Airway epithelial cell (primary cell): ENCODE data around the genes CD300C and JPT1.

GRCh38 chr17:74394665-74395490 lies 27.6 kb downstream of the GPR142 start:
- RAMPAGE, long total RNA: no peak

DNA sequence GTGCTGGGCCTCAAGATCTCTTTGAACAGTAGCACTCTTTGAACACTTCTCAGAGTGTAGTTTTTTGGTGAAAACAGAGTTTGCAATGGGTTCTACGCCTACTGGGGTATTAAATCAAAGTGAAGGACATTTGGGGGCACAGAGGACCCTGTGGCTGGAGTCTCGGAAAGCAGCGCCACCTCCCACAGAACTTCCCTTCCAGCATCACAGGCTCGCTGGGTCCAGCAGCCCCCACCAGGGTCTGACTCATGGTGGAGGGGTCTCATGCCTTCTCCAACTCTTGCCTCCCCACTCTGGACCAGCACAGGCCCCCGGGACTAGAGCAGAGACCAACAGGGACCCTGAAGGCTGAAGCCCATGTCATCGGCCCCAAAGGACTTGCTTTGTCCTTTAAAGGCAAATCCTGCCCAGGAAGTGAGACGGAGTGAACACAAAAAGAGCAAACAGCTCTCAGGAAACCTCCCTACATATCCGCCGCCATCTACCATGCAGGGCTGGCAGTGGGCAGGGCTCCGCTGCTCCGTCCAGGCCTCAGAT lies 2.3 kb upstream of the GPRC5C start:
- RAMPAGE, long total RNA: no peak

GRCh38 chr17:74444041-74444621 lies 12.2 kb downstream of the GPRC5C start:
- RAMPAGE, long total RNA: no peak

DNA sequence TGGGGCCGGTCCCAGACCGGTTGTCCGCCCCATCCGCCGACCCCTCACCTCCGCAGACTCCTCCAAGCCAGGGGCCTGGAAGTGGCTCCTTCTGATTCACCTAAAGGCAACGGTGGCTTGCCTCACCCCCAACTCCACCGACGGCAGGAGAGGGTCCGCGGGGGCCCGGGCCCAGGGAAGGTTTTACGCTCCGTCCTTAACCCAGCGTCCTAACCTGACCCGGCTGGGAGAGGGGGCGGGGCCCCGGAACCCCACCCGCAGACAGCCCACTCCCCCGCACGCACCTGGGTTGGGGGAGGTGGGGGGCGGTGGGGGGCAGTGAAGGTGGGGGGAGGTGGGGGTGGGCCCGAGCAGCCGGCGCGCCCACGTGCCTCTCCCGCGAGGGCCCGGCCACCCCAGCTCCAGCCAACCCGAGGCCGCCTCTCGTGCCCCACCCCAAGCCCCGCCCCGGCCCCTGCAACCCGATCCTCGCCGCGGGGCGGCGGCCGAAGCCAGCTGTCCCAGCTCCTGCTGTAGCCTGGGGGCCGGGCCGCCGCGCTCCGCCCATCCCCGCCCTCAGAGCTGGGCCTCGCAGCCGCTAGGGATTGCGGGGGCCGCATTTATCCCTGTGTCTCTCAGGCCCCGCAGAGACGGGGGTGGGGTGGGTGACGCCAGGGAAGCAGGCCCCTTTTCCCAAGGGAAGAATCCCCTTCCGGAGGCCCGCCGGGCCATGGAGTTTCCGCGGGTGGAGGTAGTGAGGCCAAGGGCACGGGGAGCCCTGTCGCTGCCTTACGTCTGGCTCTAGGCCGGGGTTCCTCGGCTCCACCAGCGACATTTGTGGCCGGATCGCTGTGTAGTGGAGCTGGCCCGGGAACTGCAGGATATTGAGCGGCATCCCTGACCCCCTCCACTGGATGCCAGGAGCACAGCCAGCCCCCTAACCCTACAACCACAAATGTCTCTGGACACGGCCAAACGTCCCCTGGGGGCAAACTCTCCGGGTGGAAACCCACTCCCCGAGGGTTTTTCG lies 12.4 kb upstream of the CD300A start:
- RAMPAGE, long total RNA: no peak

DNA sequence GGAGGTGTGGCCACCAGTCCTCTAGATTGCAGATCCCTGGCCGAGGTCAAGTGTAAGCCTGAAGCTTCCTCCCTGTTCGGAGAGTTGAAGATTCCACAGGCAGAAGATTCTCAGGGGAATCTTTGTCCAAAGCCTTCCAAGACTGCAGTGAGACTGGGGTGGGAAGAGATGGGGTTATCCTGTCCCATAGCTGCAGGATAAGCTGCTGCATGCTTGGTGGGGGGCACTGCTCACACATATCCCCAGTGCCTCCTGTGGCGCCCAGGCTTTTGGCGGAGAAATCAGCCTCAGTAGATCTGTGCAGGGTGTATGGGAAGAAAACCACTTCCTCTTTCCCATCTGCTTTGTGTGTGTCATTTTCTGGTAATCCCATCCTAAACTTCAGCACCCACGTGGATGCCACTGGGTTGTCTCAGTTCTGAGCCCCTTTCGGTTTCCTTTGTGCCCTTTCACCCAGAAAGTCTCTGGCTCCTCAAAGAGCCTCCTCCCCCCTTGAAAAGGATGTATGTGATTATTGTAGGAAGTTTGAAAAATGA lies 12.2 kb downstream of the CD300A start:
- RAMPAGE, long total RNA: no peak

GRCh38 chr17:74545752-74546483 lies at the start of gene CD300C:
Gene CD300C, minus strand, starts transcription at chr17:74546115.
- RAMPAGE, long total RNA: no peak

DNA sequence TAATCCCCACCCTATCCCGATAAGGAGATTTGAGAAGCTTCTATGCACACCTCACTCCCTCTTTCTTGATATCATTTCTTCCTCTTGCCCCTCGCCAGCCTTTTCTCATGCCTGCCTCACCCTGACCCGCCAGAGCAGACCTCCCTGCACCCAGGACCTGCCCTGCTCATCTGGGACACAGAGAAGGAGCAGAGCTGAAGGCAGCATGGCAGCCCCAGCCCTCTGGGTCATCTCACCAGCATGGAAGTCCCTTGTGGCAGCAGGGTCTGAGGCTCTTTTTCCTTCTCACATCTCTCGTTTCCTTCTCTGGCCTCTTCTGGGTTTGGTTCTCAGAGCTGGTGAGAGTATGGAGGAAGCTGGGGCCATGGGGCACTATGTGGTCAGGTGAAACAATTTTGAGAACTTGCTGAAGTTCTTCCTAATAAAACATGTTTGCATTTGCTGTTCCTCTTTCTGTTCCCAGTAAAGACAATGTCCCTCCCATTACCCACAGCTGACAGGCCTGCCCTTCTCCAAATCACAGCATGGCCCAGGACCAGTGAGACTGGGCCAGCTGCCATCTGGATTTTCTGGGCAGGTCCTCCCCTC lies 21.3 kb upstream of the CD300C start:
- RAMPAGE, long total RNA: no peak

DNA sequence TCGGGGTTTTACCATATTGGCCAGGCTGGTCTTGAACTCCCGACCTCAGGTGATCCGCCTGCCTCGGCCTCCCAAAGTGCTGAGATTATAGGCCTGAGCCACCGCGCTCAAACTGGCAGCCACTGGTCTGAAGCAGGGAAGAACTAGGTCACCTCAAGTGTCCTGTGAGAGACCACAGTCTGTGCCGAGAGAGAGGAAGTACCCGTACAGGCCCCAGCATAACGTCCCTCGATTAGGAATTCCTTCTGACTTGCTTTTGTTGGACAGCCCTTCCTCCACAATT lies 13.7 kb upstream of the CD300E start:
- RAMPAGE, long total RNA: no peak

GRCh38 chr17:74639444-74640300 lies 16.1 kb upstream of the CD300E start:
- RAMPAGE, long total RNA: no peak

DNA sequence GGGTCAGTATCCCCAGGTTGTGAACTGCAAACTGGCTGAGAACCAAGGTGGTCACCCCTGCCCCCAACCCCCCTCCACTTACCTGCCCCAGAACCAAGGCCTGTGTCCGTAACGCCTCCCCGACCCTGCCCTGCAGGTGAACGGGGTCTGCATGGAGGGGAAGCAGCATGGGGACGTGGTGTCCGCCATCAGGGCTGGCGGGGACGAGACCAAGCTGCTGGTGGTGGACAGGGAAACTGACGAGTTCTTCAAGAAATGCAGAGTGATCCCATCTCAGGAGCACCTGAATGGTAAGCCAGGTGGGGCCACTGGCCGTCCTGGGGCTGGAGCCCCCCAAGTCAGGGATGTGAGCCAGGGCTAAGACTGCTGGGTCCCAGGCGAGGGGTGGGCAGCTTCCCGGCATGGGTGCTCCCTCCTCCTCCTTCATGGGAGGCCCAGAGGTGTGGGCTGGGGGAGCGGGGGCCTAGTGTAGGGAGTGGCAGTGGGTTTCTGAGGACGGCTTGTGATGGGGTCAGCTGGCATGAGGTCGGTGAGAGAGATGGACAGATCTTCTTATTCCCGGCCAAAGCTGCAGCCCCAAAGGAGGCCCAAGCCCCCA lies 12.8 kb downstream of the NAT9 start:
- RAMPAGE, long total RNA: no peak

GRCh38 chr17:74770147-74771184 lies 5.7 kb downstream of the NAT9 start:
- RAMPAGE, long total RNA: no peak

DNA sequence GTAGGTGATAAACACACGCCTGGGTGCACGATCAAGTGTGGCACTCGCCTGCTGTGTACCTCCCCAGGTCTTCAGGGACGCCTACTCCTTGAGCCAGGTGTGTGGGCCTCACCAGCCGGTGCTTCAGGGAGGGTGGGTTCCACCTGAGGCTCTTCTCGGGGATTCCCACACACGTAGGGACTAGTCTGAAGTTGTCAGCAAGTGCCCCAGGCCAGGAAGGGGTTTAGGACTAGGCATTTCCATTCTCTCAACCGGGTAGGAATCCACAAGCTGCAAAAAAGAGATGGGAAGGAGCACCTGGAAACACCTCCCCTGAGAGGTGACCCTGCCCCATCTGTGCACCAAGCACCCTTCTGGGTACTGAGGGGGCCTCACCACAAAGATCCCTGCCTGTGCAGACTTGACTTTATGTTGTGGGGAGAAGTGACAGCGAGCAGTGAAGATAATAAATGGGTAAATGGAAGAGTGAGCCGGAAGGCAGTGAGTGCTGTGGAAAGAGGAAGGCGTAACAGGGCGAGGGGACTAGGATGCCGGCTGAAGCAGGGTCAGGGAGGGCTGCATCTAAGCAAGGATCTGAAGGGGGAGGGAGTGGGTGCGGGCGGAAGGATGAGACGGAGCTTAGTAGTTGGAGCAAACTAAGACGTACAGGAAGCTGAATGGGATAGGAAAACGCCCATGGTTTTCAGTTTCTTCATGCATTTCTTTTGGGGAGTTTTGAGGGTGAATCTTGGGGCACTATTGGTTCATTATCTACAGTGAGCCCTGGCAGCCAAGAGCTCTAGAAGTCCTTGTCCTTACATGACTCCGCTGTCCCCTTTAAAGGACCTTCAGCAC lies 10.0 kb downstream of the TMEM104 start:
- RAMPAGE, long total RNA: no peak

DNA sequence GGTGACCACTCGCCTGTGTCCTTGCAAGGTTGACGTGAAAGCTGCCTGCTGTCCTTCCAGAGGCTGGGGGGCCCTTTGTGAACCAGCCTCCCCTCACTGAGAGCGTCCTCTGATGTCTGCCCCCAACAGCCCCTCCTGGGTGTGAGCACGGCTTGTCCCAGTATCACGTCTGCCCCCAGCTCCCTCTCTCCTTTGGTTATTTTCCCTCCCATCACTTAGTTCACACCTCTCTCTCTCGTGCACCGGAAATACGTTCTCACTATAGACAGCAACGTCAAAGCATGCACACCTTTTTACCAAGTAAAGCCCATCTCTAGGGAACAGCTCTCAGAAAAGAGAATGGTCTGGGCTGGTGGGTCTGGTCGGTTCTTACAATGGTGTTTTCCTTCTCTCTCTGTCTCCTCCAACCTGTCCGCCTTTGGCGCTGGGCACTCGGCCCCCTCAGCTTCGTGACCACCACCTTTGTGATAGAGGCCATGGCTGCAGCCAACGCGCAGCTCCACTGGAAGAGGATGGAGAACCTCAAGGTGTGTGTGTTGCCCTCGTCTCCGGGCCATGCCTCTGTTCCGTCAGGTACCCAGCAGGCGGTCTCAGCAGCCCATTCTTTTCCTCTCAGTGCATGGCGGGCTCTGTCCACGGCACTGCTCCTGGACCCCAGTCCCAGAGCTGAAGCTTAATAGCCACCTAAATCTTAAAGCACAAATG lies 12.2 kb downstream of the TMEM104 start:
- RAMPAGE, long total RNA: no peak

- RAMPAGE, long total RNA: no peak
These were observed 823 bp upstream of the GRIN2C start for GRCh38 chr17:74860247-74861168.

DNA sequence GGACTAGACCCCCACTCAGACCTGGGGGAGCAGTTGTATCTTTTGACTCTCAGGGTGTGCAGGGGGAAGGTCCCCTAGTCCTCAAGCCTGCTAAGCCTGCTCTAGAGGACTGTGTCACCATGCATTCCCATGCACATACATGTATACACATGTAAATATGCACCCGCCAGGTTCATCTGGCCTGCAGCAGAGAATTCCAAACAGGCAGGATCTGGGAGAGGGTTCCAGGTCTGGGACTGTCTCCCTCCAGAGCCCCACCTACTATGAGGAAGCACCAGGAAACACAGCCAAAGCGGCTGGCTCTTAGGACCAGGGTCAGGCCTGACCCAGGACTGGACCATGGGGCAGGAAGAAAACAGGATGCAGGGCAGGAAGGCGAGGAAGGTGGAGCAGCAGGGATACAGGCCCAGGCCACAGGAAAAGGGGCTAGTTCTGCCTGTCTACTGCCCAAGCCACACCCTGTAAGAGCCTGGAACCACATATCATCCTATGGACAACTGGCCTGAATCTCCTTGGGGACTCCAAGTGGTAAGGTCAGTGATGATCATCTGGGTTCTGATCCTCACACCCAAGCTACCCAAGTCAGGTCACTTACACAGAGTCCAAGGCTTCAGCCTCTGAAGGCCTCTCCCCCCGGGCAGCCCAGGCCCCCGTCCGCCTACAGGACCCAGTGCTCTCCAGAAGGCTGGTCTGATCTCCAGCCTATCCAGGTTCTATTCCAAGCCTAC lies 2.1 kb downstream of the HID1 start:
- RAMPAGE, long total RNA: no peak

DNA sequence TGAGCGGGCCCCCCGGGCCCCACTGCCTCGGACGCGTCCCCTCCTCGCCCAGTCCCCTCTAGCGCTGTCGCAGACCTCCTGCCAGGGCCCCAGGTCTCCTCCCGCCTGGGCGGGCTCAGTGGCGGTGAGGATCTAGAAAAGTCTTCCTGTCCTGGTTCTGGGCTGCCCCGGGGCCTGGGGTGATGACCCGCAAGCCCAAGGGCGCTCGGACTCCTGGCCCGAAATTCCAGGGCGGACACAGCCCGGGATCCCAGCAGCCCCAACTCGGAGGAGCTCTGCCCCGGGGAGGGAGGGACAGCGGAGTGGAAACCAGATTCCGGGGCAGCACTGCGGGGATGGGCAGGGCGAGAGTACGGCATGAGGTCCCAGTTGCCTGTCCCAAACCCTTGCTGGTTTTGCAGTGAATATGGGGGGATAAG lies 301 bp downstream of the SLC16A5 start:
- RAMPAGE, long total RNA: no peak

- RAMPAGE, long total RNA: no peak
These were observed 2.1 kb downstream of the NT5C start for GRCh38 chr17:75129207-75130025.

GRCh38 chr17:75130632-75131652 lies 600 bp downstream of the NT5C start:
- RAMPAGE, long total RNA: start-site peak on the minus strand at chr17:75131442-75131537, 98 and 42 reads in 2 replicates

- RAMPAGE, long total RNA: no peak
These were observed at the start of gene JPT1 for GRCh38 chr17:75154026-75155012. Gene JPT1, minus strand, starts transcription at chr17:75154512.

DNA sequence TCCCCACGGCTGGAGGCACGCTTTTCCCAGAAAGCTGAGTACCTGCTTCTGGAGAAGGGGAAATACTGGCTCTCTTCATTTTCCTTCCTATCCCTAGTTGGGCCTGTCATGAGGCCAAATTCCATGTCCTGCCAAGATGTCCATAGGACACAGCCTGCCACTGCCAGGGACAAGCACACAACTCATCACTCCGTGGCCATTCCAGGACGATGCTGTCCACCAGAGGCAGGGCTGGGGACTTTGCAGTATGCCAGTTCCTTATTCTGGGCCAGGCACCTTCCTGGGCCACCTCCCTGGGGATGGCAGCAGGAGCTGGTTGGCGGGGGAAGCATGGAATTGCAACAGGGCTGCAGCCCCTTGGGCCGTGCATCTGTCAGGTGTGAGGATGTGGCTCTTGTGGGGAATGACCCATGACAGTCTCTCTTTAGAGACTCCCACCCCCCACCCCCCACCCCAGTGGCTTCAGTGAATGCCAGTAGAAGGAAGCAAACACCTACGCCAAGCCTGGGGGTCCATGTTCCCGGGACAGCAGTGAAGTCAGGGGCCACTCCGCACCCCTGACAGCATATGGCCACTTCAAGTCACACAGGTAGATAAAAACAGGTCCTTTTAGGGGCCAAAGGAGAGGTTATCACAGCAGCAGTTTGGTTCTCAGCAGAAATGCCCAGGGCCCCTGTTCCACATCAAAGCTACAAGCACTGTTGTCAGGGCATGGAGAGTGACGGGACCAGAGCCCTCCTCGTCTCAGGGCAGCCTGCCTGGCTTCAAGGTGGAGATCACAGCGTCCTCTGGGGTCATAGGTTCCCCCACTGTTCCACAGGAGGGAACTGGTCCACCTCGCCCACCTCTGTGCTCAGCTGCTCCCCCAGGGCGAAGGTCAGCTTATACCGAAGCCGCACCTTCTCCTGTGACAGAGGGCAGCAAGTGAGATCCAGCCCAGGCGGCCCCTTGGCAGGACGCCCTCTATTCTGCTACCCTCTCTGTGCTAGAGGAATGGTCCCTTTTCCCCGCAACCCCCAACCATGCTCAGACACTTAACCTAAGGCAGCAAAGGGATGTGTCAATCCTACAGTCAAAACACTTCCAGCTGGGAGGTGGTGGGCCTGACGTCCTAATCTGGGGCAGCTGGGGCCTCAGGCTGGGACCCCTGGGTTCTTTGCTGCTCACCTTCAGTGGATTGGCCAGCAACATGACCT lies 23.5 kb downstream of the GGA3 start:
- RAMPAGE, long total RNA: no peak